REH cell (cell line): ENCODE results near the genes EID2, PLD3, PRX and NUMBL.

GRCh38 chr19:39398221-39399436 lies 7.5 kb downstream of the MED29 start:
- PRO-cap: no peak

DNA sequence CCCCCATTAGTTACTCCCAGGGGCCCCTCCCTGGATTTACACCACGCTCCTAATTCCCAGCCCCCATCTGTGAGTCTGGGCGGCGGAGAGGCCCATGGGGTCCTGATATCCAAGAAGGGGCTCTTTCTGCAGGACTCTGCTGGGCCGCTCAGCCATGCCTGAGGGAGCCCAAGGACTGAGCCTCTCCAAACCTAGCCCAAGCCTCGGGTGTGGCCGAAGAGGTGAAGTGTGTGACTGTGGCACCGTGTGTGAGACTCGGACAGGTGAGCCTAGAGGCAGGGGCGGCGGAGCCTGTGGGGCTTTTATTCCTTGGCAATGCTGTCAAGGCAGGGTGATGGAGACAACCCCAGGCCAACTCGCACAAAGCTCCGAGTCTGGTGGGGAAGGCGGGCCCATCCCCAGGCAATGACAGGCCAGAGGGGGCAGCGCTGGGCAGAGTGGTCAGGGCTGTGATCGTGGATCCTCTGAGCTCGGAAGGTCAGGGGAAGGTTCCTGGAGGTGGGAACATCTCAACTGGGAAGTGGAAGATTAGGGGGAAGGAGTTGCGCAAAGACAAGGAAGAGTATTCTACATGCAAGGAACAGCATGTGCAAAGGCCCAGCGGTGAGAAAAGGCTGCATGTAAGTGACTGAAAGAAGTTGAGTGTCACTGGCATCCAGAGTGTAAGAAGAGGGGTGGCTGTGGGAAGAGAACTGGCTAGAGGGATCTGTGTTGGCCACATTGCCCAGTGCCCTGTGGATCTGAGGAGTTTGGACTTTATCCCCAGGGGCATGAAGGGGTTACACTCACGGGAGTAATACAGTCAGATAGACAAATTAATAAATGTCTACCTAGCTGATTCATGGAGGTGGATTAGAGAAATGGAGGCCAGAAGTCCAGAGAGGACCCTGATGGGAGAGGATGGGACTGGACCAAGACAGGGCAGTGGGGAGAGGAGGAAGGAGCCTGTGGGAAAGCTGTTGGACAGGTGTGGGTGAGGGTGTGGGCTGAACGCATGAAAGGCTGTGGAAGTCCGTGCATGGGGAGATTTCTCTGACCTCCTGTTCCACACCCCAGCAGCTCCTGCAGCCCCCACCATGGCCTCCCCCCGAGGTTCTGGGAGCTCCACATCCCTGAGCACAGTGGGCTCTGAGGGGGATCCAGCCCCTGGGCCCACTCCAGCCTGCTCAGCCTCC lies 1.9 kb downstream of the PLEKHG2 start:
- PRO-cap: no peak

DNA sequence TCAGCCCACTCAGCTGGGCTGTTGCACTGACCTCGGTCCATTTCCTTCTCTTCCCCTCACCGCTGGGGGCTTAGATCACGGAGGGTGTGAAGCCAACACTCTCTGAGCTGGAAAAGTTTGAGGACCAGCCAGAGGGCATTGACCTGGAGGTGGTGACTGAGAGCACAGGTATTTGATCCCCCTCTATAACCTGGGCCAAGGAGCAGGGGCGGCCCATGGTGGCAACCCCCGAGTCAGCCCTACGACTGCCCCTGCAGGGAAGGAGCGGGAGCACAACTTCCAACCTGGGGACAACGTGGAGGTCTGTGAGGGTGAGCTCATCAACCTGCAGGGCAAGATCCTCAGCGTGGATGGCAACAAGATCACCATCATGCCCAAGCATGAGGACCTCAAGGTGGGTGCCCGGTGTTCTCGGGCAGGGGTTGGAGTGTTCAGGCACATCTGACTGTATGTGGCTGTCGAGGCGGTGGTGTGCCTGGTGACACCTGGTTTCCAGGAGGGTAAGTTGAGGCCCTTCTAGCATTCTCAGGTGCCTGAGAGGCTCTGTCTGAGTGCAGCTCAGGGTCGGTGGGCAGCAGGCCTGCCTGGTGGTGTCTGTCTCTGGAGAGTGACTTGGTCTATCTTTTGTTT lies 11.5 kb upstream of the TIMM50 start:
- PRO-cap: no peak

DNA sequence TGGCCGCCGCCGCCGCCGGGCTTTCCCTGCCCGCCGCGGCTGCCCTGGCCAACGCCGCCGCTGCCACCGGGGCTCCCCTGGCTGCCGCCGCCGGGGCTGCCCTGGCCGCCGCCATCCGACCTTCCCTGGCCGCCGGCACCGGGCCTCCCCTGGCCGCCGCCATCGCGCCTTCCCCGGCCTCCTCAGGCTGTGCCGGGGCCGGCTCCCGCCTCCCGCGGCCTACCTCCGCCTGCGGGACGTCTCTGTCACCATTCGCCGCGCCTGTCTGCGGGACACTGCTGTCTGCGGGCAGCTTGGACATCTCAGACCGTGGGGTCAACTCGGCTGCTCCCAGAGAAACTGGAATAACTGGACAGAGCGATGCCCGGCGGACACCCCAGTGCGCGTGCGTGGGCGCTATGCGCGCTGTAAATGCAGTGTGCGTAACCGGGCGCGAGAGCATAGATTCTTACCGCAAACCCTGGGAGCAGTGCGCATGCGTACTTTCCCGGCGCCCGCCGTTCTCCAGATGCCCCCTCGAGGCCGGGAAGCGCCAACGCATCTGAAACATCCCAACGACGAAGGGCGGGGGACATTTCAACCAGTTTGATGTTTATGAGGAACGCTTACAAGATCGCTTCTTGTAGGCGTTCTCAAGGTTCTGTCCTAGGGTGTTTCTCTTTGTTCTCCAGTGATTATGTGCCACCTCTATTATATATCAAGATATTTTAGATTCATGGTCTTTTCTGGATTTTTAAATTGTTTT lies at the start of gene EID2:
EID2 (minus strand) TSS at position 383 of the 745 bp plus-strand sequence.
- PRO-cap: unidirectional peak, minus-strand start at position 191 of the sequence; bidirectional peak, plus-strand start at position 560 of the sequence, minus-strand start at position 413 of the sequence

- PRO-cap: no peak
Observed at GRCh38 chr19:39846958-39847427, 814 bp upstream of the FBL start.

GRCh38 chr19:39863557-39863949 lies 17.4 kb upstream of the FBL start:
- PRO-cap: no peak

DNA sequence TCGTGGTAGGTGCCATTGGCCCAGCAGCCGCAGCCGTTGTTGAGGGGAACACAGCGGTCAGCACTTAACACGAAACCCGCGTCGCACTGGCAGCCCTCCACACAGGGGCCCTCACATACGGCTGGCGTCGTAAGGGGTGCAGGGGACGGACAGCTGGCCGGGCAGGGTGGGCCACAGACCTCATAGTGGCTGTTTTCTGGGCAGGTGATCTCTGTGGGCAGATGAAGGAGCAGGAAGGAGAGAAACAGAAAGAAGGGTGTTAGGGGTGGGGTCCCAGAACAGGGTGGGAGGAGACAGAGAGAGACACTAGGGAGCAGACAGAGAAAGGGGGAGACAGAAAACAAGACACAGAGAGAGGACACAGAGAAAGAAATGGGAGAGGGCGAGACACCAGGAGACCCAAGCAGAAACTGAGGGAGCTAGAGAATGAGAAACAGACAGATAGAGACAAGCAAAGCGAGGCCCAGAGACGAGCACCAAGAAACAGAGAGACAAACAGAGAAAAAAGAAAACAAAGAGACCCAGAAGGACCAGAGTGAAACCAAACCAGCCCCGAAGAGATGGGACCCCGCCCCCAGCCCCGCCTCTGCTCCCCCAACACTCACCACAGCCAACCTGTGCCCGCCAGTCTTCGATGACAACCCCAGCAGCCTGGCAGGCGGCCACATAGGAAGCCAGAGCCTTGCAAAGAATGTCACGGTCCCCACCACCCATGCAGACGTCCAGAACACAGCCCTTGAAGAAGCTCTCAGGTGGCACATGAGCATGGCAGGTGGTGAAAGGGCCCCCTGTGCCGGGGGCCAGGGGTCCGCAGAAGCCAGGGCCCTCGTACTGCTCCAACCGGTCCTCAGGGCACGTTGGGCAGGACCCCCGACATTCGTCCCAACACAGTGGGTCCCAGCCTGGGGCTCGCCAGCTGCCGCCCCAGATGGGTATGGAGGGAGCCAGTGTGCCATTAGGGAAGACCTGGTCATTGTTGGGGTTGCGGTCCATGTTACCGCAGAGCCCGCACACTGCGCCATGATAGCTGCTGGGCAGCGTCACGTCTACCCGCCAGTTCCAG lies 47.5 kb upstream of the FBL start:
- PRO-cap: no peak

- PRO-cap: no peak
Observed at GRCh38 chr19:39951631-39951961, 19.4 kb upstream of the PSMC4 start.

DNA sequence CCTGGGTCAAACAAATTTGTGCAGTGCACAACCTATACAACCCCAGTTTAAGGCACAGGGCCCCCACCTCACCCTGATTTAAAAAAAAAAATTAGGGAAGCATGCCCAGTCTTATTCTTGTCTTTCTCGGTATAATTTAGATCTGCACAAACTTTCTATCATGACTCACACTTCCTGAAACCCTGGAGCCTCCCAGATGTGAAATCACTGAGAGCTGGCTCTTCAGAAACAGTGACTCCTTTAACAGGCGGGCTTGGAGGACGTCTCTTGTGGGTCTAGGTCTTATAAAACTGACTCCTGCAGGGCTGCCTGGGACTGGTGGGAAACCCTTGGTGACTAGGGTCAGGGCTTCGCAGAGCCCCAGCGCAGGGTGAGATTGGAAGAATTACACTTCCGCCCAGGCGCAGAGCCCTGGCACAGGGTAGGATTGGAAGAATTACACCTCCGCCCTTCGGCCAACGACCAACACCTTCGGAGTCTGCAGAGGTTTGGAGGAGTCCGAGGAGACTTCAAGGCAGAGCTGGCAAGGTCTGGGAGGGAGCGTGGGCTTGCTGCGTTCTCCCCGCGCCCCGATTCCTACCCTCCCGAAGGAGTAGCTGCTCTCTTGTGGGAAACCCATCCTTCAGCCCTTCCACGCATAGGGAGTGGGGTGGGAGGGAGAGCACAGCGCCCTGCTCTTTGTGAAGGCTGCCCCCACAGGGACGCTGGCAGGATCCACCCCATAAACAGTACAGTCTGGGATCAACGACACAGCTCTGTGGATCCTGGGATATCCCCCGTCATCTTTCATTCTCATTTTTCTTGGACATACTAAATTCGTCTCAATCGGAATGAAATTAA lies 43.4 kb upstream of the MAP3K10 start:
- PRO-cap: no peak

DNA sequence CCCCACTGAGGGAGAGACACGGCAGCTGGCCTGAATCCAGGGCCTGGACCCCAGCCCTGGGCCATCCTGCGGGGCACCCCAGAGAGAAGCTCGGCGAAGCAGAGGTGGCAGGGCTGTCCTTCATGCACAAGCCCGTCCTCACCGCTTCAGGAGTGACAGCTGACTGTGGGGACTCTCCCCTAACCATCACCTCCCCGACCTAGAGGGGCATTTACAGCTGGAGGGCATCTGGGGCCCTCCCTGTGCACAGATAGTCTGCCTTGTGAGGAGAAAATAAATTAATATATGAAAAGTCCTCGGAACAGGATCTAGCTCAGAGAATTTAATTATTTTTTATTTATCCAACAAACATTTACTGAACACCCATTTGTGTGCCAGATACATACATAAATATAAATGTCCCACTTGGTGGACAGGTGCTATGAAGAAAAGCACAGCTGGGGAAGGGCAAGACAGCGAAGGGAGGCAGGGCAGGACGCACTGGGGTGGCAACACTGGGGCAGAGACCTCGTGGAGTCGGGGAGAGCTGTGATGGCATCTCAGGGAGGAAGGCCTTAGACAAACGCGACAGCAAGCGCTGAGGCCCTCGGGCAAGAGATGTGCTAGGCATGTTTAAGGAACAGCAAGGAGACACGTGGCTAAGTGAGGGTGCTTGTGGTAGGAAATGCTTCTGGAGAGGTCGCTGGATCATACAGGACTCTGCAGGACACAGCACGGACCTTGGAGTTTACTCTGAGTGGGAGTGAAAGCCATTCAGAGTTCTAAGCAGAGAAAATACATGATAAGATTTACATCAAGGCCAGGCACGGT lies 23.1 kb upstream of the CCNP start:
- PRO-cap: no peak

- PRO-cap: bidirectional peak, plus-strand start at chr19:40348697, minus-strand start at chr19:40348421
Observed at GRCh38 chr19:40348235-40349064, at the start of gene PLD3. PLD3 (plus strand) TSS chr19:40348695.

- PRO-cap: no peak
Observed at GRCh38 chr19:40413080-40414008, at the start of gene PRX. PRX (minus strand) TSS chr19:40413378.

DNA sequence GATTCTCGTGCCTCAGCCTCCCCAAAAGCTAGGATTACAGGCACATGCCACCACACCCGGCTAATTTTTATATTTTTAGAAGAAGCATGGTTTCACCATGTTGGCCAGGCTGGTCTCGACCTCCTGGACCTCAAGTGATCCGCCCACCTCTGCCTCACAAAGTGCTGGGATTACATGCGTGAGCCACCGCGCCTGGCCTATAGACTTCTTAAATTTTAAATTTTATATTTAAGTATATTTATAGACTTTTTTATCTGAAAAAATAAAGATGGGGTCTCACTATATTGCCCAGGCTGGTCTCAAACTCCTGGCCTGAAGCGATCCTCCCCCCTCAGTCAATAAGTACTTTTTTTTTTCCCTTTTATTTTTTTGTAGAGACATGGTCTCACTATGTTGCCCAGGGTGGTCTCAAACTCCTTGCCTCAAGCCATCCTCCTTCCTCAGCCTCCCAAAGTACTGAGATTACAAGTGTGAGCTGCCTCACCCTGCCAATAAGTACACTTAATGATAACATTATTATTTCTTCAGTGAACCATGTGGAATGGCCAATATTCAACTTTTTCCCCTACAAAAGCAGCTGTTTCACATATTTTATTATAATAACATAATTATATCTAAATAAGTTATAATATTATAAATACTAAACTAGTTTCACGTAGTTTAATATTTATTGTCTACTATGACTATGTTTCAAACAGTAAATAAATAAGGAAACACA lies 1.8 kb downstream of the SERTAD1 start:
- PRO-cap: no peak

- PRO-cap: no peak
Observed at GRCh38 chr19:40432838-40433206, 7.0 kb upstream of the SERTAD1 start.

DNA sequence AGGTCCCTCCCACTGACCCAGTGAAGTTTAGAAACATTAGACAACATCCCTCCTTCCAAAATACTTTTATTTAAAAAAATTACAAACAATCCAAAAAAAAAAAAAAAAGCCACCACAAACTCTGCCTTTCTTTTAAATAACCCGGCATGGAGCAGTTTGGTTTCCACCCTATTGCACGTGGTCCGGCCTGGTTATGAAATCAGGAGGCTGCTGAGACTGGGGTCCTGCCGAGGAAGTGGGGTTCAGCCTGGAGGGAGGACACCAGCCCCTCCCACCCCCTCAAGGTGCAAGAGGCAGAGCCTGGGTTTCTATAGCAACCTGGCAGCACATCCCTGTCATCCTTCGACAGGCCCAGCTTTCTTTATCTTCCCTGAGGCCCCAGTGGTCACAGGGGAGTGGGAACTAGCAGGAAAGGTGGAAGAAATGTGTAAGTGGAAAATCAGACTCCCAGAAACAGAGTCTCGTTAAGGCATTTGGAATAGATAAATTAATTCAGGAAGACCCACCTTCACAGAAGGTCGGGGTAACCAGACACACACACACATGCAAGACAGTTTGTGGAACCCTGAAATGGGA lies 3.3 kb downstream of the SERTAD3 start:
- PRO-cap: no peak

GRCh38 chr19:40442269-40442957 lies 1.7 kb downstream of the SERTAD3 start:
- PRO-cap: bidirectional peak, plus-strand start at chr19:40442720, minus-strand start at chr19:40442695; unidirectional peak, minus-strand start at chr19:40442877

DNA sequence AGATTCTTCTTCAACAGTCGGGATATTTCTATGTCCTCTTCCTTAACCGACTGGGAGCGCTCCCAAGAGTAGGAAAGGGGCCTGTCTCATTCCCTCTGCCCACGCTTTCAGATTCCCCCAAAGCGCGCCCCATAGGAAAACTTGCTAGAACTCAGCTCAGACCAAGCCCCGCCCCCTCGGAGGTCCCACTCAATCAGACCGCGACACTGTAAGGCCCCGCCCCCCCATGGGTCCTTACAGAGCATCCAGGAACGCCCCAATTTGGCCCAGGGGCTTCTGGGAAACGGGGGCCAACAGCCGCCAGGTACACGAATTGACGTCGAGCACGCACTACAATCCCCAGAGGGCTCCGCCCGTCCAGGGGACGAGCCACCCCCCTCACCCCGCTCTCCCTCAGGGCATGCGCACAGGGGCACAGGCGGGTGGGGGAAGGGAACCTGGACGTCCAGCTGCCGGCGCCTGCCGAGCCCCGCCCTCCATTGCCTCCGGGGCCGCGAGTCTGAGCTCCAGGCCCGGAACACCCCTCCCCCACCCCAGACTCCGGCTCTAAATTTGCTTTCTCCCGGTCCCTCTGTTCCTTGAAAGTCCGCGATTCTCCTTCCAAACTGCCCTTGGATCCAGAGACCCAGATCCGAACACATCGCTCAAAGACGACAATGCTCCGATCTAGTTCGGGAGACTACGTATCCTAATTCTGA lies 1.0 kb downstream of the SERTAD3 start:
- PRO-cap: bidirectional peak, plus-strand start at position 273 of the sequence, minus-strand start at position 162 of the sequence

DNA sequence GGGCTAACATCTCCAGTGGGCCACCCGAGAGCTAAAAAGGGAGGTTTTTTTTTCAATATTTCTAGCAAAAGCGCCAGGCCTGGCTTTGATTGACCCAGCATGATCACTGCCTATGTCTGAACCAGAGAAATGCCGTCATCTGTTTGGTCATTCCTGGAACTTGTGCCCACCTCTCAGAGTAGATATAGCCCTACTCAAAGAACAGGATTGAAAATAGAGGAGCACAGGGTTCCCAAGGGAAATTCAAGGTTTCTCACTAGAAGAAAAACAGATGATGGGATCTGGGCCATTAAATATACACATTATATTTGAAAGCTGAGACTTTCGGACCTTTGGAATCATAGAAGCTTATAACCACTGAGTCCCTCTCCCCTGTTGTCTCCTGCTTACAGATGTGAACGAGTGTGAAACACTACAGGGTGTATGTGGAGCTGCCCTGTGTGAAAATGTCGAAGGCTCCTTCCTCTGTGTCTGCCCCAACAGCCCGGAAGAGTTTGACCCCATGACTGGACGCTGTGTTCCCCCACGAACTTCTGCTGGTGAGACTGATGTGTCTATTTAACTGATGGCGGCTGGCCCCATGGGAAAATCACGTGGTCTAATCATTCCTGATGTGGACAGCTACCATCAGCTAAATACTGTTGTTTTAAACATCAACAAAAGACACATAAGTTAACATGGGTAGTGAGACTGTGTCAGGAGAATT lies 17.9 kb downstream of the LTBP4 start:
- PRO-cap: no peak

GRCh38 chr19:40690494-40690757 lies at the start of gene NUMBL:
NUMBL (minus strand) TSS chr19:40690651.
- PRO-cap: bidirectional peak, plus-strand start at chr19:40690841, minus-strand start at chr19:40690650

GRCh38 chr19:40714912-40715309 lies 1.8 kb downstream of the COQ8B start:
- PRO-cap: bidirectional peak, plus-strand start at chr19:40715210, minus-strand start at chr19:40715078